ENCODE results near the genes KY, PPP2R3A and DZIP1L.

- RRBS: 7% methylated on average over 11 of the region's 64 CpGs
Observed at GRCh38 chr3:134650731-134651529, at the start of gene KY. TSS of gene KY (minus strand) at chr3:134651022.

DNA sequence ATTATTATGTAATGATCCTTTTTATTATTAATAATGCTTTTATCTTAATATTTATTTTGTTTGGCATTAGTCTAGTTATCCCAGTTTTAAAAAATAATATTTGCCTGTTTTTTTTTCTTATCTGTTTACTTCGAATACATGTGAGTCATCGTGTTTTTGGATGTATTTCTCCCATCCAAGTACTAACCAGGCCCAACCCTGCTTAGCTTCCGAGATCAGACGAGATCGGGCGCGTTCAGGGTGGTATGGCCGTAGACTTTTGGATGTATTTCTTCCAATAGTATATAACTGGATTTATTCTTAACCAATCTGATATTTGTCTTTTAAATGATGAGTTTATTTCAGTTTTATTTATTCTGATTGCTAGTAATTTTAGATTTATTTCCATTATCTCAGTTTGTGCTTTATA lies 11.8 kb upstream of the EPHB1 start:
- RRBS: no CpG with 5 or more reads among the region's 8 CpGs

DNA sequence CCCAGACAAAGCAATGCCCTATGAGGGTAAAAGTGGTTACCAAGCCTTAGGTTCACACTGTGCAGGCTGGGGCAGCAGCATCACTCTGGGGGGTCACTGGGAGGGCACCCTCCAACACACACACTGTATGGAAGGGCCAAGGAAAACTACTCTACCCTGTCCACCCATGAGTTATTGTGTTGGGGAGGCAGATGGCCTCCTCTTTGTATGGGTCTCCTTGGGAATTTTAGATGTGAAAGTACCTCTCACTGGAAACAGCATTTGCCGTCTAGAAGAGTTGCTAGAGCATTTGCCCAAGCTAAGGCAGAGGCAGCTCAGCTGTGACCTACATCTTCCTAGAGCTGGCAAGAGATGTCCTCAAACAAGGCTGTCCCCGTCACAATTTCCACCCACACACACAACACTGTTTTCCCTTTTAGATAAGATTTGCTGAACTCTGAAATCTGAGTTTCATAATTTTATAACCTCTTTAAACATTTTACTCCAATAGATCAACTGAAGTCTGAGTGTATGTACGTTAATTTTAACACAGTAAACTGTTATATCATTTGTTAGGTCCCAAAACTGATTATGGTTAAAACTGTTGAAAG lies 352.5 kb downstream of the EPHB1 start:
- RRBS: no CpG with 5 or more reads among the region's 3 CpGs

DNA sequence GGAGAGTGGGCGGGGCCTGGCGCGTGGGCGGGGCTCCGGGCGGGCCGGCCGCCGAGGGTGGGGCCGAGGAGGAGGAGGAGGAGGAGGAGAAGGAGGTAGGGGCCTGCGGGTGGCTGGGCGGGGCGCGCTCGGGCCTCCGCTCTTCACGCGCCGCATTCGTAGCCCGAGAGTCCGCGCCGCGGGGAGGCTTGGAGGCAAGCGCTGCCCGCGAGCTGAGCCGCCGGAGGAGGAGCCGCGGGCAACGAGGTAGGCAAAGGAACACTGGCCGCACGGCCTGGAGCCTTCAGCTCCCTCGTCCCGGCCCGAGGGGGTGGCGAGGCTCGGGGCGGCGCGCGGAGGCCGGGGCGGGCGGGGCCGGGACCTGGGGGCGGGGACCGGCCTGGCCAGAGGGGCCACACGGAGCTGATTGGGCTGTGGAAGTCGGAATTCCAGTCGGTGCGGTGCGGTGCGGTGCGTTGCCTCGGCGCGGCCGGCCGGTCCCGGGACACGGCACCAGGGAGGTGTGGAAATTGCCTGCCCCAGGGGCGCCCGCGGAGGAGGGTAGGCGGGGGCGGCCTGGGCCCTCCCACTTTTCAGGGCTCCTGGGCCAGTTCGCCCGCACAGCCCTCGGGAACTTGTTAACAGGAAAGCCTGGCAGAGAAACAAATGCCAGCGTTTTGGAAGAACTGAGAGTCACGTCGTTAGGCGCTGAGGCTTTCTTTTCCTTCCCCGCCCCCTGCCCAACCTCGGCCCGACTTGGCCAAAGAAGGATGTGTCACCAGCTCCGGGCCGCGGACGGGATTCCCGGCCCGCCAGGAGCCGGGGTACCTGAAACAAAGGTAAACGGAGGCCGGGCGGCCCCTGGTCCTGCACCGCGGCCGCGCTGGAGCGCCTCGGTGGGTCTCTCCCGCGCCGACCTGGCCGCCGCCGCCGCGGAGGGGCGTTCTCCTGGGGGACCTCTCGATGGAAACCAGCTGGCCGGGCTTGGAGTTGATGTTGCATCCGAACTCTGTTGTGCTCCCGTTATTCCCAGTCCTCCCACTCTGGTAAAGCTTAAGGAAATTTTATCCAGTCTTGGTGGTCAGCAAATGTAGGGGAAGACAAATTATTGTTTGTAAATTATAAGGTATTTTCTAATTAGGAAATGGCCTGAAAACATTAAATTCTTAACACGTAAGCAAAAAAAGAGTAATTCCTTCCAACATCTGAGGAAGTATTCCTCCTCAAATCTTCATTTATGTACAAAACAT lies at the start of gene PPP2R3A:
PPP2R3A (plus strand) TSS at position 125 of the 1,229 bp plus-strand sequence.
- RRBS: 4% methylated on average over 31 of the region's 109 CpGs

GRCh38 chr3:136001114-136001750 lies 35.7 kb downstream of the PPP2R3A start:
- RRBS: no CpG with 5 or more reads among the region's 4 CpGs

DNA sequence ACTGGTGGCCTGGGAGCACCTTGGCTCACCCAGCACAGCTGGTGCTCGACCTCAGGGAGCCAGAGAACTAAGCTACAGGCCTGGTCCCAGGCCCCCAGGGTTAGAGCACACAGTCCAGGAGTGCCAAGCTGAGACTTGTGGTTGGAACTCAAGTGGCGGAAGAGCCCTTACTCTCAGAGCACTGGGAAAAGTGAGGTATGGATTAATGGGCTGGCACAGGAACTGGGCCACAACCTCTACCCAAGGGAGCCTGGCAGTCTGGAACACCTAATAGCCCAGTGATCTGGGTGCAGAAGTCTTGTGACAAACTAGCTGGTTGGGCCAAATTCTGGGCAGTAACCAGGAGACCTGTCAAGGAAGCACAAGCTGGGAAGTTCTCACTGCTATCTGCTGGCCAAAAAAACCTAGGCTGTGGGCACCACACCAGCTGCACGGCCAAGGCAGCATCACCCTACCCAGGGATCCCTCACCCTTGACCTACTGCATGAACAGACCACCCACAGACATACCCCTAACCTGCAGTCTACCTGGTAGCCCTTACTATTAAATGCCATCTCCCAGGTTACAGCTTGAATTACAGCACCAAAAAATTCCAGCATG lies 79.8 kb downstream of the PPP2R3A start:
- RRBS: no CpG with 5 or more reads among the region's 3 CpGs

DNA sequence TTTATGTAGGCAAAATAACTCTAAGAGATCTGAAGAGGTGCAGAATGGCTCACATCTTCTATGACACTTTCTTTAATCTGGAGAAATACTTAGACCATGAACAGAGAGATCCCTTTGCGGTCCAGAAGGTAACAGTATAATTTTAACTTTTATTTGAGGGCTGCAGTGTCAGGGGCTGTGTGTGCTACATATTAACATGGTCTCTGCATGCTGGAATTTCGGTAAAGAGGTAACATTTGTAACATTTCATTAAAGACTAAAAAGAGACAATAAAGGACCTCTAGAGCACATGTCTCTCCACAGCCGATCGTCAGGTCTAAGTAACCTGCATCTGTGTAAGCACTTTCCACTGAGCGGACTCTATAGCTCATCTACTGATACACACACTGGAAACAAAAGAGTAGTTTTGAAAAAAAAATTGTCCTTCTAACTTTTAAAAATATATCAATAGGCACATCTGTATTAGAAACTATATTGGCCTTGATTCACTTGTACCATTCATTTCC lies 92.8 kb downstream of the MSL2 start:
- RRBS: no CpG with 5 or more reads among the region's 5 CpGs

- RRBS: no CpG with 5 or more reads among the region's 4 CpGs
Observed at GRCh38 chr3:136255465-136256033, 5.4 kb downstream of the PCCB start.

GRCh38 chr3:136625124-136625701 lies 127.0 kb downstream of the STAG1 start:
- RRBS: no CpG with 5 or more reads among the region's 3 CpGs

DNA sequence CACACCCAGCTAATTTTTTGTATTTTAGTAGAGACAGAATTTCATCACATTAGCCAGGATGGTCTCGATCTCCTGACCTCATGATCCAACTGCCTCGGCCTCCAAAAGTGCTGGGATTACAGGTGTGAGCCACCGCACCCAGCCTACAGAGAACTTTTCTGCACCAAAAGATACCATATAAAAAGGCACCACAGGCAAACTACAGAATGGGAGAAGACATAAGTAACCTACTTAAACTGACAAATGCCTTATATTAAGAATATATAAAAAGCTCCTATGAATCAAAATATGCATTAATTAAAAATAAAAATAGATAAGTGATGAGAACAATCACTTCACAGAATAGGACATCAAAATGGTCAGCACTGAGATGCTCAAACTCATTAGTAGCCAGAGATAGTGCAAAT lies 40.0 kb downstream of the STAG1 start:
- RRBS: no CpG with 5 or more reads among the region's 3 CpGs

GRCh38 chr3:136752569-136753840 lies 827 bp upstream of the STAG1 start:
- RRBS: 4% methylated on average over 8 of the region's 63 CpGs

GRCh38 chr3:137013869-137014881 lies 56.4 kb downstream of the IL20RB start:
- RRBS: 6% methylated on average over 3 of the region's 21 CpGs

DNA sequence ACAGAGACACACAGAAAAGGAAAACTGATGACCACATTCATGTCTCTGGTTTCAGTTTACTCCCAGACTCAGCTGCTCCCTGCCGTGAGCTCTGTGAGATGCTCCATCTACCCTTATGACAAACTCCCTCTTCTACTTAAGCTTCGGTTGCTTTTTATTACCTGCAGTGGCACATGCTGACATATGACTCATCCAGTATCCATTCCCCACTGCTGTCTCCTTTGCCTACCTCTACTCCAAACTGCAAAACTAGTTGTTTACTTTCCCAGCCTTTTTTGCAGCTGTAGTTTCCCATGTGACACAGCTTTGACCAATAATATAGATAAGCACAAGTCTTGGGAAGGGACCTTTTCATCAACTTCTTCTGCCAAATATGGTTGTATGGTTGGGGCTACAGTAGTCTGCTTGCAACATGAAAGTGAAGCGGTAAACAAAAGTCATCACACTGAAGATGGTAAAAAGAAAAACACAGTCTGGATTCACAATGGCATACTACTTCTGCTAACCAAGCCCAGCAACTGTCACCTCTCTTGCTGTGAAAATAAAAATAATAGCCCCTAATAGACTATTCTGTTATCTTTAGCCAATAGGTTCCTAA lies 32.8 kb downstream of the DZIP1L start:
- RRBS: no CpG with 5 or more reads among the region's 3 CpGs

DNA sequence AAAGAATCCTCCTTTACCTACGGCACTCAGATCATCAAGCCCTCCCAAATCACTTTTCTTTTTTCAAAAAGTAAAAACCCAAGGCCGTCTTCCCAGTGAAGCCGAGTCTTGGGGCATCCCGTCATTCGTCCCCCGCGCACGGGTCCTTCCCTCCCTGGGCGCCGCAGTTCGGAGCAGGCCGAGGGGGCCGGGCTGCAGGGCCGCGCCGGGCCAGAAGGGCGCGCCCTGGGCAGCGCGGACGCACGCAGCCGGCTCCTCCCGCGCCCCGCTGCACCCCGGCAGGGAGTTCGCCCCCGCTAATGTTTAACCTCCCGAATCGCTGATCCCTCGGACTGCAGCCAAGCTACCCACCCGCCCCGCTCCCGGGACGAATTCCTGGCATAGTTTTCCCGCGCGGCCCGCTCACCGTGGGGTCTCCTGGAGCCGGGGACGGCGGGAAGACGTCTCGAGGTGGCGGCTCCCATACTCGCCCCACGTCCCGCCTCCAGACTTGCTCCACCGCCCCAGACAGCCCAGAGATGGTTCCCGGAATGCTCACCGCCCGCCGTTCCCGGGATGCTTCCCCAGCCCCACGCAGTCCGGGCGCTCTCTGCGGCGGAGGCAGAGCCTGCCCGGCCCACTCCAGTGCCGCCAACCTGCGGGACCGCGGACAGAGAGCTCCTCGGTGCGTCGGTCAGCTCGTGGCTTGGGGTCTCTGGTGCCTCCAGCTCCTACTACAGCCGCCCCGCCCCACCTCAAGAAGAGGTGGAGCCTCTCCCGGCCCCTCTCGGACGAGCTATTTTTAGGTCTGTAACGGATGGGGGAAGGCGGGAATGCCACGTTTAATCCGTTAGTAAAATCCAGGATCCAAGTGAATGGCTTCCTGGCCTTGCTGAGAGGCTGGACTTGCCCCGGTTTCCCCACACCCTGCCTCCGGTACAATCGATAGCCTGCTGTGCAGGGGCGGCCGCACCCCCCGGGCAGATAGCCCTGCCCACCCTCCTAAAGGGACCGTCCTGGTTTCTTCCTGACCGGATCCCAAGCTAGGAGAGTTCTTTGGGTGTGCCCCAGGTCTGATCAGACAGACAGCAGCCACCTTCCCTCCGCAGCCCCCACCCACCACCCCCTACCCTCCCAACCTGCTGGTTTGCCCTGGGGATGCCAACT lies at the start of gene DZIP1L:
DZIP1L (minus strand) TSS at position 687 of the 1,146 bp plus-strand sequence.
- RRBS: 9% methylated on average over 36 of the region's 88 CpGs

- RRBS: no CpG with 5 or more reads among the region's 4 CpGs
Observed at GRCh38 chr3:138116068-138116538, 695 bp upstream of the DZIP1L start.

- RRBS: no CpG with 5 or more reads among the region's 7 CpGs
Observed at GRCh38 chr3:138303447-138303903, 26.2 kb downstream of the NME9 start.

- RRBS: no CpG with 5 or more reads among the region's 5 CpGs
Observed at GRCh38 chr3:138648046-138649169, 39.8 kb downstream of the FAIM start.

DNA sequence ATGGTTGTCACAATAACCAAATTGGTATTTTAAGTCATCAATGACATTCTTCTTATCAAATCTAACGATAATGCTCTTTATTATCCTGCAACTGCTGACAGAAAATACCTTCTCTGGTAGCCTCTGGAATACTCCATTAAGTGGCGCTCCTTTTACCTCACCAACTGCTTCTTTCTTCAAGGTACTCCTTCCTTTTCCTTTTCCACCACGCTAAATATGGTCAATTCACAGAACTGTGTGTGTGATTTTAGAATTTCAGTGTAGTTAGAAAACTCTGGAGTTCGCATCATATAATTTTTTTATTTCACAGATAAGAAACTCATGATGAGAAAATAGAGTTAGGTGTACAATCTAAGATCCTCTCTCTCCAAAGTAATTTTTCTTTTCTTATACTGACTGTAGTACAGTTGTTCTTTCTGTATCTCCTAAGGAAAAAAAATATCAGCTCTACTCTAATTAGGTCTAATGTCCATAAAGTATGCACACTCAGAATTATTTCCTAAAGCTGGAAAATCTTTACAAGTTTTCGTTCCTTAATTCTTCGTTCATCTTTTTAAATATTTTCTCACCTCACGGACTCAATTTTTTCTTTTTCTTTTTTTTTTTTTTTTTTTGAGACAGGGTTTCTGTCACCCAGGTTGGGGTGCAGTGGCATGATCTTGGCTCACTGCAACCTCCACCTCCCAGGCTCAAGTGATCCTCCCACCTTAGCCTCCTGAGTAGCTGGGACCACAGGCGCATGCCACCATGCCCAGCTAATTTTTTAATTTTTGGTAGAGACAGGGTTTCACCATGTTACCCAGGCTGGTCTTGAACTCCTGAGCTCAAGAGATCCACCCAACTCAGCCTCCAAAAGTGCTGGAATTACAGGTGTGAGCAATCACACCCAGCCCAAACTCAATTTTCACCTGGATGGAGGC lies 99.4 kb downstream of the FAIM start:
- RRBS: no CpG with 5 or more reads among the region's 8 CpGs

DNA sequence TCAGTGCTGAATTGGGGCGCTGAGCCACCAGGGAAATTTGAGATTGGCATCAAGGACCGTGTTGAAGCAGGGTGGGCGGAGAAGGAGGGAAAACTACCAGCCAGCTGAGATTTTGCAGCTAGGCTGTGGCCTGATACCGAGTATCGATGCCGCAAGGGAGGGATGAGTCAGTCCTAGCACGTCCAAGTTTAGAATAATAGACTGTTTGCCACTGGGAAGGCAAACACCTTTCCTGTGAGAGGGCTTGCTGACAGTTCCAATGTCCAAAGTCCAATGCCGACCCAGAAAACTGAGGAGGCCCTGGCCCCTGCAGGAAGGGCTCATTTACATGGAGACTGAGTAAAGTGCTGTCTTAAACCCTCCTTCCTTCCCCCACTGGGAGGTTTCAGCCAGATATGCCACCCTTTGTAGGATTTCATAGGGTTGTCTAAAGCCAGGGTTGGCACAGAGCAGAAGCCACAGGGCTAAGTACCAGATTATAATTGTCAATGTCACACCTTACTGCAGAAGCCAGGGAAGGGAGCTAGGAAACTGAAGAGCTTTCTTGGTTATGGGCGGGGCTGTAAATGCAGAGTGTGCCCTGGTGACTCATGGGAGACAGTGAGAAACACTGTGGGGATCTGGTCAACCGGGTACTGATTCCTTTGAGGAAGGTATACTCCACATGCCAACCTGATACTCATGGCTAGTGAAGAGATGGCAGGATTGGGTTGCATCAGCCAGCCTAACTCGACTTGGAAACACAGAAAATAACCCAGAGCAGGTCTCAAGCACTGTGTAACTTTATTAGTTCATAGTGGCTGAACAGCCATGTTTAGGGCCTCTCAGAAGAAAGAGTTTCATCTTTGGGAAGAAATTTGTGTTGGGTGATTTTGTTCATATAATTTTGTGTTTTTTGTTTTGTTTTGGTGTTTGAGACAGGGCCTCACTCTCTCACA lies 28.5 kb upstream of the PIK3CB start:
- RRBS: no CpG with 5 or more reads among the region's 11 CpGs

Measured in OVCAR3 (cell line).